Tibial nerve (tissue), 3 donors: ENCODE measurements around the gene KIAA1586.

DNA sequence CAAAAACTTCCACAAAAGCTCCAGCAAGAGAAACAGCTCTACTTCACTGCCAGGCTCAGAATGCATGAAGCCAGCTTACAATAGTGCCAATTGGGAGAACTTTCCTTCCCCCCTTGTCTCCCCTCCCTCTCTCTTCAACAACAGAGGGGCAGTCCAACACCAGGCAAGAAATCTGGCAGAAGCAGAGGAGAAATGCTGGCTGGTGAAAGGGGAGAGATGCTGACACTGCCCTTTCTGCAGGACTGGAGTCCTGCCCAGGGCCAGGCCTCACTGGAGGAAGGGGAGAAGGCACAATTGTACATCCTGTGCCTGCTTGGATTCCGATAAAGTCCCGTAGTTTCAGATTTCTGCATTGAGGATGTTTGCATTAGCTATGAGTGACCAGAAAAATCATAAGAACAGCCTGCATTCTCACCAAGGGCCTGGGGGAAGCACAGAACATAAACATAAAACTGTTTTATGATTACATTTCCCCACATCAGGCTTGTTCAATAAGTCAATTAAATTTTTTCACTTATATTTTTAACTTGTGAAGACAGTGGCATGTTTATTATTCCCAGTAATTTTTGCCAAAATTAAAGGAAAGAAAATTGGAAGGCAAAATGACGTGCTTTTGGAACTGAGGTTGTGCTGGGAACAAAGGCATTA lies 148.7 kb downstream of the LRRC1 start:
- PRO-cap = no peak
- RAMPAGE, long total RNA, 3 experiments = no peak in any of the 3 experiments

DNA sequence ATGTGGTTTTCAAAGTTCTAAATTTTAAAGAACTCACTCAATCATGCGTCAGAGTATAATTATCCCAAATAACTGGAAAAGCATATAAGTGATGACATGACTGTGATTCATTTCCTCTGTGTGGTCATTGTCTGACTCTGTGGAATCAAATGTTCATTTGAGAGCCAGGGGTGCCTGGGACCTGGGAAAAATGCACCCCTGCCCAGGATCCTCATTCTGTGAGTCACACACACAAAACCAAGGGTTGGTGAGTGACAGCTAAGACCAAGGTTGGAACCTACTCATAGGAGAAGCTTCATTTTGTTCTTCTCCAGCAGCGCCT lies 127.0 kb upstream of the MLIP start:
- PRO-cap = no peak
- RAMPAGE, long total RNA, 3 experiments = no peak in any of the 3 experiments

- PRO-cap = no peak
- RAMPAGE, long total RNA, 3 experiments = no peak in any of the 3 experiments
Observed at GRCh38 chr6:54802817-54803204, 43.8 kb upstream of the FAM83B start.

DNA sequence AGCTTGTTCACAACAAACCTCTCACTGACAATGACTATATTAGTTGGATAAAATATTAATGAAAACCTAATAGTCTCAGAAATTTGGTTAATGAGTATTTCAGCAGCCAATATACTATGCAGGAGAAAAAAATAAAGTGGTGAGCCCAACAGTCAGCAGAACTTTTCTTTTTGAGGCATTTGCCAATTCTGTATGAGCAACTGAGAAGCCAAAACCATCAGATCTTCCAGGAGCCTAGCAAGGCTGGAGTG lies 6.3 kb downstream of the HMGCLL1 start:
- PRO-cap = unidirectional peak, plus-strand start at position 195 of the sequence
- RAMPAGE, long total RNA, 3 experiments = no peak in any of the 3 experiments

GRCh38 chr6:55874290-55875250 lies 820 bp downstream of the BMP5 start:
- PRO-cap = no peak
- RAMPAGE, long total RNA, 3 experiments = start-site peak on the minus strand in 2 of 3 experiments, at chr6:55874625-55874886 at its widest, 8 reads per replicate

GRCh38 chr6:56400304-56400722 lies 152.9 kb upstream of the COL21A1 start:
- PRO-cap = no peak
- RAMPAGE, long total RNA, 3 experiments = no peak in any of the 3 experiments

GRCh38 chr6:56515343-56515865 lies 268.0 kb upstream of the COL21A1 start:
- PRO-cap = no peak
- RAMPAGE, long total RNA, 3 experiments = start-site peak on the minus strand in 1 of 3 experiments, at chr6:56515454-56515670 at its widest, 42 reads per replicate

DNA sequence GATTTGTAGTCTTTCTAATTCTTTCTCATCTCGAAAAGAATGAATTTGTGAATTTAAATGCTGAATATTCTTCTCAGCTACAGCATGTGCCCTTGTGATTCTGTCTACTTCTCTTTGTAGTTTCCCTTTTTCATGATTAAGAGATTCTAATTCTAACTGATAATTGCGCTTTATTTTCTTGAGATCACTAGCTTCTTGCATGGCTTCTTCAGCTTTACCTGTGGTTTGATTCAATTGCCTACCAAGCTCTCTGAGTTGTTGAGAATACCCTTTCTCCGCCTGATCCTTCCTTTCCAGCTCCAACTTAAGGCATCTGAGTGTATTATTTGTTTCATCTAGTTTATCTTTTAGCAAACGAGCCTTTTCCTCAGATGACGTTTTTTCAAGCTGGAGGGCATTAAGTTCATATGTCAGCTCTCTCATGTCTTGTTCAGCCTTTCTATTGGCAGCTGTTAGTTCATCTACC lies 335.1 kb downstream of the DST start:
- PRO-cap = no peak
- RAMPAGE, long total RNA, 3 experiments = no peak in any of the 3 experiments

DNA sequence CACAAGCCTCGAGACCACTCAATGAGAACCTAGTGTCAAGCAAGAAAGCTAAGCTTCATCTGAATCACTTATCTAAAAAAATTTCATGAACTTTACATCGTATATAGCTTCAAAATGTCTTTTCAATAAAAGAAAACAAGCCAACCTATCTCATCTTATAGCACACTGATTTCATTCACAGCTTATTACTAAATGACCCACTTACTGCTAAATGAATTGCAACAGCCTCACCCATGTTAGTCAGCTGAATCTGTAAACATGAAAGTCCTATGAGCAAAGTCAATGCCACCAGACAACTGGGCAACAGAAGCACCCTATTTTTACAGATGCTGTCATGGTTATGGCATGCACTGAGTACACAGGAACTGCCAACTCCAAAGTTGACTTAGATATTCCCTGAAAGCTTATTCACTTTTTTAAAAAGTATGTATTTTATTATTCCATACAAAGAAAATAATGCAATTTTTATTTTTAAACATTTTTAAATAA lies 270.7 kb downstream of the DST start:
- PRO-cap = no peak
- RAMPAGE, long total RNA, 3 experiments = start-site peak on the minus strand in 1 of 3 experiments, centred at position 156 of the sequence, 5 reads per replicate

DNA sequence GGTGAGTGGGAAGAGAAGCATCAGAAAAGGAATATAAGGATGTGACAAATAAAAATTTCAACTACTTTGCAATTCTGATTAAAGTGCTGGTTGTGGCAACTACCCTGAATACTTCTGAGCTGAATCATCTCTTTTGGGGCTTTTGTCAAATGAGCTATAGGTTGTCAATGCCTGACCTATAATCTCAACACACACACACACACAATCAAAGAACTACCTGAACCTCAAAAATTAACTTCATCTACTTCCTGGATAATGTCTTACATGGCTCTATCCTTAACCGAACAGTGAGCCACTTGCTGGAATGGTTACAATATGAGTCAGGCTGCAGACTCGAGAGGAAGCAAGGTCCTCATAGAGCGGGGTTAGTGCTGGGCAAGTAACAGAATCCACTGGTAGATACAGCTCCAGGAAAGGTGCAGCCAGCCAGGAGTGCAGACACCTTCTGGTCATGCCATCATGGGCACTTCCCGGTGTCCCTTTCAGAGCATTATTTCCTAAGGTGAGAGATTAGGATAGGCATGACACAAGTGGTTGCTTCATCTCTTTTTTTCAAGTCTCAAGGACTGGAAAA lies 241.3 kb downstream of the DST start:
- PRO-cap = no peak
- RAMPAGE, long total RNA, 3 experiments = no peak in any of the 3 experiments

GRCh38 chr6:57046103-57046883 lies at the start of gene KIAA1586:
Gene KIAA1586 (plus strand): TSS chr6:57046693.
- PRO-cap = bidirectional peak, plus-strand start at chr6:57046681, minus-strand start at chr6:57046581
- RAMPAGE, long total RNA, 3 experiments = start-site peak on the plus strand in 3 of 3 experiments, at chr6:57046641-57046735 at its widest, 14 to 212 reads per replicate

- PRO-cap = no peak
- RAMPAGE, long total RNA, 3 experiments = no peak in any of the 3 experiments
Observed at GRCh38 chr6:63306559-63306999, 13.2 kb downstream of the LGSN start.

DNA sequence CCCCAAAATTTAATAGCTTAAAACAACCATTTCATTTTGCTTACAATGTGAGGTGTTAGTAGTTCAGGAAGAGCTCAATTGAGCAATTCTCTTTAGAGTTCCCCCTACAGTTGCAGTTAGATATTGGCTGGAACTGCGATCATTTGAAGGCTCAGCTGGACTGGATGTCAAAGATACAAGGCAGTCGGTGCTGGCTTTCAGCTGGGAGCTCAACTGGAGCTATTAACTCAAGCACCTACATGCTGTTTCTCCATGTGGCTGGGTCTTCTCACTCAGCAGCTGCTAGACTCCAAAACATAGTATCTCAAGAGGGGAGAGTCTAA lies 96.0 kb upstream of the PTP4A1 start:
- PRO-cap = no peak
- RAMPAGE, long total RNA, 3 experiments = no peak in any of the 3 experiments

DNA sequence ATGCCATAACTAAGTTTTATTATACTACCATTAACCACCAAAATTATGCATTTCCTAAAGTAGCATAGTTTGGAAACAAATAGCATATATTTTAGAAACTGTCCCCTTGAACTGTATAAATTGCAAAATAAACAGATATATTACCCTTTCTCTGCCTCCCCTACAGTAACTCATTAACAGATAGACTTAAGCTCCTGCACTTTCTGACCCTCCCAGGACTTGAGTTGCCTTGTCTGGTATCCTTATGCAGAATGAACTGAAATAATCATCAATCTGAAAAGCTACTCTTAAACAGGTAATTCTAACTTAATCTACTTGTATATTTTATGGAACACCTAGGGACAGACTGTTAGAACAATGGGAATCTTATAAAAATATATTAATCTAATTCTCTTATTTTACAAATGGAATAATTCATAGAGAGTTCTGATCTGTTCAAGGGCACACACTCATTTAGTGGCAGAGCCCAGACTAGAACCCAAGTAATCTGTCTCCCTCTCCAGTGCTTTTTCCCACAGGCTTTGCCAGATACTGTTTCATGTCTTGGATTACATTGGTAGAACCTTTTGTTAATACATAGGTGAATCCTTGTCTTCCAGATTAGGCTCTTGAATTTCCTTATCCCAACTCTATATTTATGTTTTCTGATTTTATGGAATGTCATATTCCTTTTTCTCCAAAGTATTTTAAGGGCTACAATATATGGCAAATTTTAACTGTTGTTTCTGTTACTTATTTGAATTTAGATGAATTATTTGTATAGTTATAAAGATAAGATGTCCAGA lies 50.6 kb upstream of the PTP4A1 start:
- PRO-cap = no peak
- RAMPAGE, long total RNA, 3 experiments = no peak in any of the 3 experiments

DNA sequence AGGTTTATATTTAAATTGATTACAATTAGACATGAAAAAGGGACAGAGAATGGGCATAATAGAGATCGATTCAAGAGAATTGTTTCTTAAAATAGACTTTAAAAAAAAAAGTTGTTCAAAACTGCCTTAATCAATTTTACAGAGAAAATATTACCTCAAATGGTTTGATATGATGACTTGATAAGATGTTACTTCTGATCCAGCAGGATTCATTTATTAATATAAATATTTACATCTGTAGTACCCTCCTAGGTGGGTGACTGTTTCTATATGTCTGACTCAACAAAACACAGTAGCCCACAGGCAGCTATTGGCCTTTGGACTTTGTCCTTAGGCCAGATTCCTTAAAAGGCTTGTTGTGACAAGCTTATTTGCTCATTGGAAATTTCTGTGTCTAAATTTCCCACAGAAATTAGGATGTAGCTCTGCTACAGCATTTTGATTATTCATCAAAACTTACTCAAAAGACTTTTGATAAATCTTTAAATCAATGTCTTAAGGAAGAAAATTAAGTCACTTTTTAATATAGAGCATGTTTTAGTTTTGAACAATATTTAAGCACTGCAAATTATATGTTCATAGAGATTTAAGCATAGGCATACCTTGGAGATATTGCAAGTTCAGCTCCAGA lies 6.8 kb upstream of the PTP4A1 start:
- PRO-cap = no peak
- RAMPAGE, long total RNA, 3 experiments = no peak in any of the 3 experiments

GRCh38 chr6:63684324-63684850 lies 48.8 kb downstream of the PHF3 start:
- PRO-cap = no peak
- RAMPAGE, long total RNA, 3 experiments = no peak in any of the 3 experiments

DNA sequence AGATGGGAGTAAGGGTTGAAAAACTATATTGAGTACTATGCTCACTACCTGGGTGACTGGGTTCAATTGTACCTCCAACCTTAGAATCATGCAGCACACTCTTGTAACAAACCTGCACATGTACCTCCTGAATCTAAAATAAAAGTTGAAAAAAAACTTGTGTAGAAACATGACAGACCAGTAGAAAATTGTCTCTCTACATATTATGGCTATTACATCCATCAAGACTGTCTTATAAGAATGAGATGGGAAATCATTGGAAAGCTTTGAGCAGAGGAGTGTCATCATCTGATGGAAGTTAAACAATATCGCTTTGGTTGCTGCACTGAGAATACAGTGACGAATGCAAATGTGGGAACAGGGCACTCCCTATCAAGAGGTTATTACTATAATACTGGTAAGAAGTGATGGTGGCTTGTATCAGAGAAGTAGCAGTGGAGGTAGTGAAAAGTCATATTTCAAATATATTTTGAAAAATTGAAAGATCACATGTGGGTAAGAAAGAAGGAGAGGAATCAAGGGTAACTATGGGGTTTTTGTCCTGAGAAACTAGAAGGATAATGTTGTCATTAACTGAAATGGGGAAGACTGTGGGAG lies 98.6 kb downstream of the PHF3 start:
- PRO-cap = no peak
- RAMPAGE, long total RNA, 3 experiments = no peak in any of the 3 experiments

DNA sequence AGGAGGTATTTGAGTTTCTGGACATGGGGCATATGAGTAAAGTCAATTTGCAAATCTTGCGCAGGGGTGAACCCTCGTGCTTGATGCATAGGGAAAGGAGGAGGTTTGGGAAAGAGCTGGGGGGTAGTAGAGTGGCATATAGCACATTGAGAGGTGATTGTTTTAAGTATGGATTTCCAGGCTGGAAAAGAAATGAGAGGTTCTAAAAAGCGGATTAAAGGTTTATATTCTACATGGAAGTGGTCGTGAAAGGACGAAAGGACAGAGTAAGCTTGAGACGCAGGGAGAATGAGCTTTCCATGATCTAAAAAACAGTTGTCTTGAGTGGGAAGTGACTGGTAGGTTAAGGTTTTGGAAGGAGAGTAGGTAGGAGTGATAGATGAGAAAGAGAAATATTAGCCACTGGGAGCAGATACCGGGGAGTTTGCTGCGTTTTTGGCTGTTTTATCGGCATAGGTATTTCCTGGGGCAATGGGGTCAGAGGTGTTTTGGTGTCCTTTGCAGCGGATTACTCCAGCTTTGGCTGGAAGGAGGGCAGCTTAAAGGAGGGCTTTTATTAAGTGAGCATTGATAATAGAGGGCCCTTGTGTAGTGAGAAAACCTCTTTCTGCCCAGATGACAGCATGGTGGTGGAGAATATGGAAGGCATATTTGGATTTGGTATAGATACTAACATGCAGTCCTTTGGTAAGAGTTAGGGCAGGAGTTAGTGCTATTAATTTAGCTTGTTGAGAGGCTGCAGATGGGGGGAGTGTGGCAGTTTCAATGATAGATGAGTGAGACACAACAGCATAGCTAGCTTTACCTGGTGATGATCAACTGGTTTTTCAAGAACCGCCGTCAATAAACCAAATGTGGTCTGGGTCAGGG lies 750.5 kb upstream of the ADGRB3 start:
- PRO-cap = no peak
- RAMPAGE, long total RNA, 3 experiments = no peak in any of the 3 experiments

DNA sequence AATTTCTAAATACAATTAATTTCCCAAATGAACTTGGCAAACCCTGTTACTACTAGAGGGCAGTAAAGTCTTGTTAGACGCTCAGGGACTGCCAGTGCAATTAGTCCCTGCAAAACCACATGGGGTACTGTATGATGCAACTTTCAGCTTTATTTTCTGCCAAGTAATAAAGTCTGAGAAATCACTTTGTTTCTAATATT lies 76.0 kb upstream of the ADGRB3 start:
- PRO-cap = no peak
- RAMPAGE, long total RNA, 3 experiments = no peak in any of the 3 experiments

GRCh38 chr6:68575866-68576446 lies 59.1 kb upstream of the ADGRB3 start:
- PRO-cap = bidirectional peak, plus-strand start at chr6:68576393, minus-strand start at chr6:68576186
- RAMPAGE, long total RNA, 3 experiments = no peak in any of the 3 experiments